ENCODE measurements around the genes ANKRD63 and RMDN3.

GRCh38 chr15:40282507-40283294, at the start of gene ANKRD63:
ANKRD63 (minus strand) TSS chr15:40283064.
- PRO-cap = no peak

- PRO-cap = no peak
Observed at GRCh38 chr15:40296526-40297193, 11.1 kb downstream of the PLCB2 start.

DNA sequence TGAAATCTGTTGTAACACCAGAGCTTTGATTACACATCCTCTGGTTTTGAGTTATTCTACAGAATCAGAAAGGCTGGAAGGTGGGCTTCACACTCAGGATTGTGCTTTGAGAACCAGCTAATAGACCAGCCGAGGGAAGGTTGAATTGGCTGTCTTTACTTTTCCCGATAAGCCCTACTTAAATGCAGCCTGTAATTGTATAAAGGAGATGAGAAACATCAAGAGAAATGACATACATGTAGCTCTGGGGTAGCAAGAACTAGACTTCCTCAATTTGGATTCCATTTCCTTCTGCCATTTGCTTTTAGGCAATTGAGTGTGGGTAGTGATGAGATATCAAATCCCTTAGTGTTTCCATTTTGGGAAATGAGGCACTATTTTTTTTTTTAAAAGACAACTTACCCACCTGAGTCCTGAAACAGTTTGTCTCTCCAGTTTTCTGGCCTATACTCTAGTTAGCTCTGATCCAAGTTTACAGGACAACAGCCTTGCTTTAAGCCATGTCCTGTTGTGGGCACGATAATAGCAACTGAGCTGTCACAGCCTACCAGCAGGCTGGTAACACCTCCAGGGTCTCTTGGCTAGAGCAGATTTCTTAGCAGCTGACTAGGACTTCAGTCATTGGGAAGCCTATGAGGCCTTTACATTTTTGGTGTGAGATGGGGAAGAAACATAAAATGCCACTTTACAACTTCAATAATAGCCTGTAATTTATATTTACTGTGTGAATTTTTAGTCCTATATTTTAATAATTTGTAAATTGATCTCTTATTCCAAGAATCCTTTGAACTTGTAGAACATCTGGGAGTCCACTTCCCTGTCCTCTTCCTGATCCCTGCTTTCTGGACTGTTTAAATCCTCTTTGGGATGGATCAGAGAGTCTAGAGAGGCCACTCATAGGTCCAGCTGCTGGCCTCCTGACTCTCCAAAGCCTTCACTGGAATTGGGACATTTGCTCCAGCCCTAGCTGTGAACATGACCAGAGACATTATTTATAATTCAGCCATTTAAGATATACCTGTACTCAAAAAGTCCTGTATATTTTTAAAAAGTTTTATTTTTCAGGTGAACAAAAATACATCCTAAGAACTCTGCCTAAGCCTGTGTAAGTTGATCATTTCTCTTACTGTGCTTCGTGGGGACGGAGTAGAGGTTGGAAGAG, 2.5 kb downstream of the INAFM2 start:
- PRO-cap = no peak

GRCh38 chr15:40466560-40467687, 3.9 kb upstream of the CHST14 start:
- PRO-cap = no peak

GRCh38 chr15:40545607-40546625, 18.9 kb downstream of the CCDC32 start:
- PRO-cap = no peak

DNA sequence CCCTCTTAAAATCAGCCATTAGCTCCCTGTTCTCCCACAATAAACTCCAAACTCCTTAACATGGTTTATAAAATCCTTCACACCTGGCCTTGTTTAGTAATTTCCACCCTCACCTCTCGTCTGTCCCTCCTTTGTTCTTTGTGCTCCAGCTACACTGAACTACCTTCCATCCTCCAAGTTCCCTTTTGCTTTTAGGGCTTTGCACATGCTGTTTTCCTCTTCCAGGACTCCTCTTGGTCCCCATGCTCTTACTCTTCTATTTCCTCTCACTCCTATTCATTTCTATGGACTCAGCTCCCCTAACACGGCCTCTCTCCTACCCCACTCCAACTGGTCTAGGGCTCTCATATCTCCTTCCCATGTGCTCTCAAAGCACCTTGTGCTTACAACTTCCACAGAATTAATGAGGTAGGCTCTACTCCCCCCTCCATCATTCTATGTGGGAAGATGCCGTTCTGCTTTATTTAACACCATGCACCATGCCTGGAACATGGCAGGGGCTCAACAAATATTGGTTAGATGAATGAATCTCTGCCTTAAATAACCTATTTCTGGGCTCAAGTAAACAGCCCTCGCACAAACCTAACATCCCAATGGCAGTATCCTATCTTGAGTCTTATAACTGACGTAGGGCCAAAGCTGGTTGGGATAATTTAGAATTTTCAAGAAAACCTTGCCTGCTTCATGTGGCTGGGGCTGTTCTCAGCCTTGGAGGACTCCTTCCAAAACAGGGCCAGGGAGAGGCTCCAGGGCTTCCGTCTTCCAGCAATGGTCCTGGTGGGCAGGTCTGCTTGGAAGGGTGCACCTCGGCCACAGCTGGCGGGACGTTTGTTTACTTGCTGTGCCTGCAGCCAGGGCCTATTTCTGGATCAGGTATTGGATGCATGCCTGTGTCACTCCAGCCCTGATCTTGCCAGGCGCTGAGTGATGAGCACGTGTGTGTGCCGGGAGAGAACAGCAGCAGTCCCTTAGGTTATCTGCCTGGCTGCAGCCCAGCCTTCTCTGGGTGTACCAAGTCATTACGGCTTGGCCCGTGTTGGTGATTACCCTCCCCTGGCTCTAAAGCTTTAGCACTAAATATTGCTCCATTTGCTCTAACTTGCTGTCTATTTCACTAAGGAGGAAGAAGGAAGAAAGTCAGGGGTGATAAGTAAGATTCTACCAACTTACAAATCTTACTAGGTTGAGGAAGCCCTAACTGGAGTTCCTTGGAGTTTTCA, 15.3 kb downstream of the CCDC32 start:
- PRO-cap = no peak

GRCh38 chr15:40743378-40744208, 11.5 kb downstream of the RMDN3 start:
- PRO-cap = no peak

DNA sequence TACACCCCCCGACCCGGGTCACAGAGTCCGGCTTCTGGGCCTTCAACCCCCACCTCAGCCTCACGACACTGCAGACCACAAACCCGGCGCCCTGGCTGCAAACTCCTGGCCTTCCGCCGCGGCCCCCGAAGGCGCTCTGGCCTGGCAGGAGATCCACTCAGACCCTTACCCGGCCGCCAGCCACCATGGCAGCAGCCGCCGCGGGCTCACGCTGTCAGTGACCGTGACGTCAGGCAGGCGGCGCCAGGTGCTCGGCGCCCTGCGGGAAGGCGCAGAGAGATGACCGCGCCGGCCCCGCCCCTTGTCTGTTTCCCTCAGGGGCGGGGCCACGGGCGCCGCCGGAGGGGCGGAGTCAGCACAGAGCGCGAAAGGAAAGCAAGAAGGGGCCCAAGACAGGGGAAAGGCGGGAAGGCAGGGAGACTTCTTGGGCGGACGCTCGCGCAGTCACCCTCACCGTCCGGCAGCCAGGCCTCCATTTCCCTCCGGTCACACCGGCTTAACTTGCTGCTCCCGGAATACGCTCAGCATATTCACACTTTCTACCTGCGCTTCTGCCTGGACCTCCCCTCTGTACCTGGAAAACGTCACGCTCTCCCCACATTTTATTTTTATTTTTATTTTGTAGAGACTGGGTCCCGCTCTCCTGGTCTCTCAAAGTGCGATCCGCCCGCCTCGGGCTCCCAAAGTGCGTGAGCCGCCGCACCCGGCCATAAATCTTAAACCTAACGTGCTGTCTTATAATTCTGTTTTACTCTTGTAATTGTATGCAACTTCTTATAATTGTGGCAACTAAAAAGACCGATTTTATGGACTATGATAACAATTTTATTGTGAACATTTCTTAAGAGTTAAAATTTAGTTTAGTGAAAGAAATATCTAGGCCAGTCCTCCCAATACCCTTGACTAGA, at the start of gene RMDN3:
Gene RMDN3 (minus strand): TSS at position 225 of the 908 bp plus-strand sequence.
- PRO-cap = bidirectional peak, plus-strand start at position 395 of the sequence, minus-strand start at position 219 of the sequence

DNA sequence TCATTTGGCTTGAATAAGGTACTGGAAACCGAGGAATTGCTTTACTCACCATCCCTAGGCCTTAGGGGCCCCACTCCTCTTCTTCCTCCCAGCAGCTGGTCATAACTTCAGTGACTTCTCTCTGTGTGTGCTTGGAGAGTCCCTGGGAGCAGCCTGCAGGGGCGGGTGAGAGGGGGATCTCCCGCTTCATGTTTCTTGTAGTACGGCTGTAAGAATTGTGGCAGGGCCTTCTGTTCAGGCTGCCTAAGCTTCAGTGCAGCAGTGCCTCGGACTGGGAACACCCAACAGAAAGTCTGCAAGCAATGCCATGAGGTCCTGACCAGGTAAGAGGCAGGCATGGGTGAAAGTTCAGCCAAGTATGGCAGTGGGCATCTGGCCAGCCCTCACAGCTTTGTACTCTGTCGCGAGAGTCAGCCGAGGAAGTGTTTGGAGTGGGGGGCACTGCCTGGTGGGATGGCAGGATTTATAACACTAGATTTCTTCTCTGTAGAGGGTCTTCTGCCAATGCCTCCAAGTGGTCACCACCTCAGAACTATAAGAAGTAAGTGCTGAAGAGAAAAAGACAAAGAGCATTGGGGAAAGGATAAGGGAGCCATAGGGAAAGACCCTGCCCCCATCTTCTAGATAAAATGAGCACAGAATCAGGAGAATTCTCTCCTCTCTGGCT, 1.8 kb upstream of the DNAJC17 start:
- PRO-cap = no peak

GRCh38 chr15:40852656-40853756, 9.2 kb downstream of the SPINT1 start:
- PRO-cap = no peak

DNA sequence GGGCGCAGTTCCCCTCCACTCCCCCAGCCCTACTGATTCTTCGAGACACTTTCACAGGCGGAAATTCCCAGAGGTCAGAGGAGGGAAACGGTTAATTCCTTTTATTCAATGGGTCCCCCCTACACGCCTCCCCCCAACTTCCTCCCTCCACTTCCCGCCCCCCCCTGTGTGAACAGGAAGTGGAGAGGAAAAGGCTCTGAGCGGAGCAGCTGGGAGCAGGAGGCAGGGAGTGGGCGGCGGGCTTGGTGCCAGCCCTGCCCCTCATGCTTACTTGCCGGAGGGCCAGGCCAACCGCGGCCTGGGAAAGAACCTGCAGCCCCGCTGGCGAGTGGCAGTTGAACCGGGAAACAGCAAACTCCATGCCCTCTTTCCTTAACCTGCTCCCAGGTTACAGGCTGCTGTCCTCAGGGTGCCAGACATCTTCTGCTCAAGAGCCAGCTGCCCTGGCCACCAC, 12.7 kb downstream of the VPS18 start:
- PRO-cap = unidirectional peak, plus-strand start at position 218 of the sequence

DNA sequence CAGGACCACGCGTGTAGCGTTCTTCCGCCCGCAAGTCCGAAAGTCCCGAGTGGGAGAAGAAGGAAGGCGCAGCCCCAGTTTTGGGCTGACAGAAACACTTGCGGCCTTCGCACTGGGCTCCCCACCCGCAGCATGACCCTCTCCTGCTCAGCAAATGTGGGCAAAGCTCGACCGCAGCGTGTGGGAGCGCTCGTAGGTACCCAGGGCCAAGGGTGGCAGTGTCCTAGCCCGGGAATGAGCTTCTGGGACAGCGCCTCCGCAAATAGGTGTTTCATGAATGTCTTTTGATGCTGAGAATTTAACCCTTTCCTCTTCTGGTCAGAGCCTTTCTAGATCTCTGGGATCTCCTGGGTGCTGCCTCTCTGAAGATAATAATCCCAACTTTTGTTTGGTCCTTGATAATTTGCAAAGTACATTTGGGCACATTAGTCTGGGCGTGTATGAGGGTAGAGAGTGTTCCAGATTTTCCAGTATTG, 2.2 kb upstream of the DLL4 start:
- PRO-cap = no peak

- PRO-cap = no peak
Observed at GRCh38 chr15:40936674-40937796, 7.9 kb downstream of the DLL4 start.

- PRO-cap = no peak
Observed at GRCh38 chr15:41049955-41050801, 65.9 kb downstream of the INO80 start.

- PRO-cap = no peak
Observed at GRCh38 chr15:41074078-41074815, 41.8 kb downstream of the INO80 start.

DNA sequence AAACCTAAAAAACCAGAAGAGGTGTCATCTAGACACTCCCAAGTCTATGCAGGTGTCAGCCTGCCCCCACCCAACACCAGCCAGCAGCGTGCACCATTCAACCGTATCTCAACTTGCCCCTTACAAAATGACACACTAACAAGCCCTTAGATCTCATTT, 813 bp downstream of the INO80 start:
- PRO-cap = bidirectional peak, plus-strand start outside the sequence, minus-strand start at position 109 of the sequence

DNA sequence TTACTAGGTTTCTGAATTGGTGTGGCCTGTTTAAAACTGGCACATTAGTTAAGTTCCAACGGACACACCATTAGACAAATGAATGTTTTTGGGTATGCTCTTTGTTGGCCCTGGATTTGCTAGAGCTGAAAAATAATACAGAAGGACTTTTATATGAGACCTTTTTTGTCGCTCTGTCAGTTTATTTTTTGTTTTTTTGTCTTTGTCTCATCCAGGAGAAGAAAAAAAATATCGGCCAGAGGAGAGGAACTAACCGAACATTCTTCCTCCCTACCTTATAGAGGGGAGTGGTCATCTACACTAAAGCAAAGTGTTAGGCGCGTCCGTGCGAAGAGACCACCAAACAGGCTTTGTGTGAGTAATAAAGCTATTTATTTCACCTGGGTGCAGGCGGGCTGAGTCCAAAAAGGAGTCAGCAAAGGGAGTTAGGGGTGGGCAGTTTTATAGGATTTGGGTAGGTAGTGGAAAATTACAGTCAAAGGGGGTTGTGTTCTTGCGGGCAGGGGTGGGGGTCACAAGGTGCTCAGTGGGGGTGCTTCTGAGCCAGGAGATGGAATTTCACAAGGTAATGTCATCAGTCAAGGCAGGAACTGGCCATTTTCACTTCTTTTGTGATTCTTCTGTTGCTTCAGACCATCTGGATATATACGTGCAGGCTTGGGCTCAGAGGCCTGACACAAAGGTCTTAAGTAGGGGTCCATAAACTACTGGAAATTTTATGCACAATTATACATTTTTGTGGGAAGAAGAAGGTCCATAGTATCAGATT, 47.2 kb downstream of the OIP5 start:
- PRO-cap = no peak

- PRO-cap = no peak
Observed at GRCh38 chr15:41417532-41417887, 615 bp downstream of the RTF1 start.

GRCh38 chr15:41482074-41482942, 11.4 kb upstream of the ITPKA start:
- PRO-cap = no peak

GRCh38 chr15:41495293-41496549, 2.0 kb downstream of the ITPKA start:
- PRO-cap = no peak